Uterus (tissue), 7 donors: ENCODE measurements around a stretch of chr9.

- PRO-cap, 4 experiments: no peak in any of the 4 experiments
- RAMPAGE, long total RNA, 2 experiments: no peak in any of the 2 experiments
- RRBS: no CpG with 5 or more reads among the region's 6 CpGs
These were observed 6.0 kb downstream of the ZCCHC7 start for GRCh38 chr9:37126220-37127025.

- PRO-cap, 4 experiments: no peak in any of the 4 experiments
- RAMPAGE, long total RNA, 2 experiments: no peak in any of the 2 experiments
- RRBS: no CpG with 5 or more reads among the region's 3 CpGs
These were observed 99.2 kb downstream of the ZCCHC7 start for GRCh38 chr9:37219362-37220107.

DNA sequence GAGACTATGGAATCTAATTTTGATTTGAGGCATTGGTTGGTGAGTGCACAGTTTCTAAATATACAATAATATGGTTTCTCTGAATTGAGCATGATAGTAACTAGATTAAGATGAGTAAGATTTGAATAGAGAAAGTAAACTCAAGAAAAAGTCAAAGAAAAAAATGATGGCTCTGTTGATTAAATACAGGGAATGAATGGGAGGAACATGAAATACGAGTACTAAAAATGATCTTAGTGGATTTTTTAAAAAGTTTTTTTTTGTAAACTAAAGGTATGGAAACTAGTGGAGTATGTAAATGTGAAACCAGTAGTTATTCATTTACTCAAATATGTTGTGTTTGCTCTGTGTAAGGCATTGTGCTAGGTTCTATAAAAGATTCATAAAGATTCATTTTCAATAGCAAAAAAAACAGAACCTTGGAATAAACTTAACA, 101.2 kb downstream of the ZCCHC7 start:
- PRO-cap, 4 experiments: no peak in any of the 4 experiments
- RAMPAGE, long total RNA, 2 experiments: no peak in any of the 2 experiments
- RRBS: no CpG with 5 or more reads among the region's 1 CpG

DNA sequence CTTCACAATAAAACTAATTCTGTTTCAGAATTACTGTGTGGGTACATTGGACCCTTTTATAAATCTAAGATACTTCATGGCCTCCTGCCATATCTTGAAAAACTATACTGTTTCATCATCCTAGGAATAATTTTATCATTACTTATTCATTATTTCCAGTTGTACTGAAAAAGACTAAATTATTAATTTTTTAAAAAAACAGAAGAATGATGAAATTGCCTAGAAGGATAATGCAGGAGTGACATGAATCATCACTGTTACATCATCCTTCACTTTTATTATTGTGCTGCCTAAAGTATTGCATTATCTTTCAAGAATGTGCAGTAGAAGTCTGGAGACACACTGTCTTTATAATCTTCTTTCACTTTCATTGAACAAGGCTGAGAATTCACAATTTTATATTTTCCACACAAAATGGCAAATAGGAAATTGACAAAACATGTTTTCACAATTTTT, 131.7 kb upstream of the GRHPR start:
- PRO-cap, 4 experiments: no peak in any of the 4 experiments
- RAMPAGE, long total RNA, 2 experiments: no peak in any of the 2 experiments

- PRO-cap, 4 experiments: no peak in any of the 4 experiments
- RAMPAGE, long total RNA, 2 experiments: no peak in any of the 2 experiments
- RRBS: no CpG with 5 or more reads among the region's 3 CpGs
These were observed 24.3 kb upstream of the FRMPD1 start for GRCh38 chr9:37626477-37626798.

GRCh38 chr9:37780153-37780972, 4.5 kb downstream of the EXOSC3 start:
- PRO-cap, 4 experiments: no peak in any of the 4 experiments
- RAMPAGE, long total RNA, 2 experiments: no peak in any of the 2 experiments
- RRBS: no CpG with 5 or more reads among the region's 7 CpGs

DNA sequence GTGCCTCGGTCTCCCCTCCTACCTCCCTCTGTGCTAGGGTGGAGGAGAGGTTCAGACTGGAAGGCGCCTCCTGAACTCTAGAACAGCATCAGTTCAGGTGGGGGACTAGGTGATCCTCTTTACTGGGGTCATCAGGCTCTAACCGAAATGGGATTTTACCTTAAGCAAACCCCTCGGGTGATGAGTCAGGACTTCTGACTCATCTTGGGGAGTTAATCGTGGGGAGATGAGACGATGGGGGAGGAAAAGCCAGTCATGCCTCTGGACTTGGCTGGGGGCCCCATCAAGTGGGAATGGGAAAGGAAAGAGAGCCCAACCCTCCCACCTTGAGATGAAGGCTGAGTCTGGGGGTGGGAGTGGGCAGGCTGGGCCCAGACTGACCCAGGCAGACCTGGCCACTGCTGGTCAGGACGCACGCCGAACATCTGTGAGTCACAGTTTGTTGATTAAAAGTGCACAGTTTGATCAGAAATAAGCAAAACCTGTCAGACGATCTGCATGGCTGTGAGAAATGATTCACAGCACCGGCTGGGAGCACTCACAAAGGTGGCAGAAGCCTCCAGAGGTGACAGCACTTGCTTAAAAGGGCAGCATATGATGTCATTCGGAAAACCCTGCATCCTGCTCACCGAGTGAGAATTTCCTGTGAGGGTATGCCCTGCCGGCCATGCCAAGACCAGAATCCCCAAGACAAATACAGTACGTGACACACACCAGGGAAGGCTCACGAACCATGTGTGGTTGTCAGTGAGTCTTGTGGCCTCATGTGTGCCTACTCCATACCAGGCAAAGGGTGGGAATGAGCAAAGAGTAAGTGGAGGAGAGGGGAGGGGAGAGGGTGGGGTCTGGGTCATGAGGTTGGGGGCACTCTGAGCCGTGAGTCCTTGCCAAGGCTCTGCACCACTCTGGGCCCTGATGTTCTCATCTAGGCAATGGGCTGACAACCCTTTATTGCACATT, 50.0 kb upstream of the SLC25A51 start:
- PRO-cap, 4 experiments: no peak in any of the 4 experiments
- RAMPAGE, long total RNA, 2 experiments: no peak in any of the 2 experiments
- RRBS: no CpG with 5 or more reads among the region's 17 CpGs

DNA sequence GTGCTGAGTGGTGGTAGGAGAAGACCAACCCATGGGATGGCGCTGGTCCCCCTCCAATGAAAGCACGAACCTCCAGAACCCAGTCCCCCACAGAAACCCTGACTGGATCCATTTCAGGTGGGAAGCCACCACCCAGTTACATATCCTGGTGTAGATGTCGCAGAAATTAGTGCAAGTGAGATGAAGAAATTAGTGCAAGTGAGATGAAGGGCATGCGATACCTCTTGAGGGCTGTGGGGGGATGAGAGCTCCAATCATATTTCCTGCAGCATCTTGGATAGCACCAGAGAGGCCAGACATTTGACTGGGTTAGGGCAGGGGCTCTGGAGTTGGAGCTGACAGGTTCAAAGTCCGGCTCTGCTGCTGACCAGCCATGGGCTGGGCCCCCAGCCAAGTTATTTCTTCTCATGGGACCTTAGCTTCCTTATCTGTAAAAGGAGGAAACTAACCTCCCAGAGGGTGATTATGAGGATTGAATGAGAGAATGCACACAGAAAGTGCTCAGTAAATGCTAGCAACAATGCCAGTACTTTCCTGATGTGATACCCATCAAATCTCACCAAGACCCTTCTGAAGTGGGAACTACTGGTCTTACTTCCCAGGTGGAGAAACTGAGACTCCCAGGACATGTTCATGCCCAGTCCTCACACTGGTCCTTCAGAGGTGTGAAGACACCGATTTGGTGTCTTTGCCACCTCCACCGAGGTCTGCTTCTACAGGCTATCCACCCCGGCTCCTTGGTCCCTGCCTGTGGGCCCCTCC, 65.2 kb upstream of the SLC25A51 start:
- PRO-cap, 4 experiments: peak in 2 of 4 experiments; most common plus-strand start position 462 of the sequence (in 2)
- RAMPAGE, long total RNA, 2 experiments: no peak in any of the 2 experiments
- RRBS: no CpG with 5 or more reads among the region's 8 CpGs

DNA sequence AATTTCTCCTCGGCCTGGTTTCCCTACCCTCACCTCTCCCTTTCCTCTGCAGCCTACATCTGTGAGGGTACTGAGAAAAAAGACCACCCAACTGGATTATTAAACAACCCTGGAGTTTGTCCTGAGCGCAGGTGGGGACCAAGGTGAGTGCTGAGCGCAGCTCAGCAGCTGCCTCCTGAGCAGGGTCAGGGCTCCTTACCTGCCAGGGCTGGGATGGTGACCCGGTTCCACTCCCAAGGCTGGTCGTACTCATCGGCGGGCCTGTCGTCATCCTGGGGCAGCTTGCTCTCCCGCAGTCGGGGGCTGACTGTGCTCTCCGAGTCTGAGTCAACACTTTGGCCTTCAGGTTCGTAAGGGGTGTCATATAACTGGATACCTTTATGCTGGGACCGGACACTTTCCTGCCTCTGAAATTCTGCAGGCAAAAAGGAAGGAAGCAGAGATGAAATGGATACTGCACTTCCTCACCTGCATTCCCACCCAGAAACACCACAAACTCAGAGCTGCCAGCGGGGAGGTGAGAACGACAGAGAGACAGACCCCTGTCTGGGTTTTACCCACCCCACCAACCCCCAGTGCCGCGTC, 70.6 kb upstream of the SLC25A51 start:
- PRO-cap, 4 experiments: no peak in any of the 4 experiments
- RAMPAGE, long total RNA, 2 experiments: no peak in any of the 2 experiments
- RRBS: no CpG with 5 or more reads among the region's 17 CpGs

GRCh38 chr9:37984844-37985553, 81.1 kb upstream of the SLC25A51 start:
- PRO-cap, 4 experiments: no peak in any of the 4 experiments
- RAMPAGE, long total RNA, 2 experiments: no peak in any of the 2 experiments
- RRBS: no CpG with 5 or more reads among the region's 18 CpGs

DNA sequence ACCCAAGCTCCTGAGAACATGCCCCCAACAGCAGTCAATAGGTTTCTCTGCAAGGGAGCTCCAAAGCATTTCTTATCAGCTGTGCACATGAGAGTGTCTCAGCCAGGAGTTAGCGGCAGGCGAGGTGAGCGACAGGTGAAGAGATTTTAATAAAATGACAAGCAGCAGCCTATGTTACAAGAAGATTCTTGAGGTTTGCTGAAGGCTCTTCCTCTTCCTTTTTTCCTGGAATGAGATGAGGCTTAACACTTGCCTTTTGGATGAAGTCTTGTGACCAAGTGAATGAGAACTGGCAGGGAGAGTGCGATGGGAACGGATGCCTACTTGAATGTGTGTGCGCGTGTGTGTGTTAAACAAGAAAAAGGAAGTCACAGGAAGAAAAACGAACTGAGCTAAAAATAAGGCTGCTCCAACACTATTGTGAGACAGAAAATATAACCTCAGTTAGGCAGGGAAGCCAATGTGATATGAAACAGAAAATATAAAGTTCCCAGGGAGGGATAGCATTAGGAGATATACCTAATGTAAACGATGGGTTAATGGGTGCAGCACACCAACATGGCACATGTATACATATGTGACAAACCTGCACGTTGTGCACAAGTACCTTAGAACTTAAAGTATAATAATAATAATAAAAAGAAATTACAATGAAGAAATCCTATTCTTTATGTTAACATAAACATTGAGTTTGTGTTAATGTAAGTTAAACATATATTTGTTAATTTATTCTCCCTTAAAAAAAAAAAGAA, 75.9 kb downstream of the SHB start:
- PRO-cap, 4 experiments: no peak in any of the 4 experiments
- RAMPAGE, long total RNA, 2 experiments: no peak in any of the 2 experiments
- RRBS: no CpG with 5 or more reads among the region's 10 CpGs

- PRO-cap, 4 experiments: peak in 1 of 4 experiments; most common minus-strand start chr9:38024547 (in 1)
- RAMPAGE, long total RNA, 2 experiments: no peak in any of the 2 experiments
- RRBS: no CpG with 5 or more reads among the region's 5 CpGs
These were observed 44.6 kb downstream of the SHB start for GRCh38 chr9:38024267-38024925.

DNA sequence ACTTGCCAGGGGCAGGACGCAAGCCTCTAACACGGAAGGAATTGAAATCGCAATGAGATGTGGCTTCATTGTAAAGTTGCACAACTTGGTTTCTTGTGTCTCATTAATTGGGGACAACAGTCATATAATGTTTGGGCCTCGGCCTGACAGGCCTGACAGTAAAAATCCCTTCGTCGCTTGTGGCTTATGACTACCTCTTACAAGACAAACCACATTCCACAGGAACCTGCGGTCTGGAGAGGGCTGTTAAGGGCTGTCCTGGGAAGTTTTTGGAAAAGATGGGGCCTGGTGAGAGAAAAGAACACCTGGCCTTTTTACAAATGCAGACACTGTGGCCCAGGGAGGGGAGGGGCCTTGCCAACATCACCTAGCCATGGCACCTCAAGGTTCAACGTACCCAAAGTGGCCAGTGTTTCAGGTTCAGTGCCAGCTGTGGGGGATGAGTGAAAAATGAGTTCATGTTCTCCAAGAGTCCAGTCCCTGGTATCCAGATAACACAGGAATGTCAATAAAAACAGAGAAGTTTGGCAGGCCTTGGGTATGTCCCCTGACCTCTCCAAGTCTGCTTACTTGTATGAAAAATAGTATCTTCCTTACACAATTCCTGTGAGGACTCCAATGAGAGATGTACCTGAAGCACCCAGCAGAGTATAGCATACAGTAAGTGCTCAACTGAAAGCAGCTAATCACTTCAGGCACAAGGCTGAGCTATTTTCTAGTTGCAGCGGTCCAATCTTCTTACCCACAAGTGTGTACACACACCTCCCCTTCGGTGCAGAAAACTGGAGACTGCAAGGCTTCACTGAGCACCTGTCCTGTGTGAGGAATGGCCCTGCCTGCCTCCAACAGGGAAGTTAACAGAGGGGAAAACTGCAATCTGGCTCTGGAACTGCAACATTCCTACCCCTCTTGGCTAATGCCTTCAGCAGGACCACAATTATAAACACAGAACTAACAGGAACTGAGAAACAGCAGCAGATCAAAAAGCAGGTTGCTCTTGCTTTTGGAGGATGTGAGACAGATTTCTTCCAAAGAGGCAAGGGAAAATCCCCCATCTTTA, 22.0 kb downstream of the SHB start:
- PRO-cap, 4 experiments: no peak in any of the 4 experiments
- RAMPAGE, long total RNA, 2 experiments: no peak in any of the 2 experiments
- RRBS: no CpG with 5 or more reads among the region's 10 CpGs

DNA sequence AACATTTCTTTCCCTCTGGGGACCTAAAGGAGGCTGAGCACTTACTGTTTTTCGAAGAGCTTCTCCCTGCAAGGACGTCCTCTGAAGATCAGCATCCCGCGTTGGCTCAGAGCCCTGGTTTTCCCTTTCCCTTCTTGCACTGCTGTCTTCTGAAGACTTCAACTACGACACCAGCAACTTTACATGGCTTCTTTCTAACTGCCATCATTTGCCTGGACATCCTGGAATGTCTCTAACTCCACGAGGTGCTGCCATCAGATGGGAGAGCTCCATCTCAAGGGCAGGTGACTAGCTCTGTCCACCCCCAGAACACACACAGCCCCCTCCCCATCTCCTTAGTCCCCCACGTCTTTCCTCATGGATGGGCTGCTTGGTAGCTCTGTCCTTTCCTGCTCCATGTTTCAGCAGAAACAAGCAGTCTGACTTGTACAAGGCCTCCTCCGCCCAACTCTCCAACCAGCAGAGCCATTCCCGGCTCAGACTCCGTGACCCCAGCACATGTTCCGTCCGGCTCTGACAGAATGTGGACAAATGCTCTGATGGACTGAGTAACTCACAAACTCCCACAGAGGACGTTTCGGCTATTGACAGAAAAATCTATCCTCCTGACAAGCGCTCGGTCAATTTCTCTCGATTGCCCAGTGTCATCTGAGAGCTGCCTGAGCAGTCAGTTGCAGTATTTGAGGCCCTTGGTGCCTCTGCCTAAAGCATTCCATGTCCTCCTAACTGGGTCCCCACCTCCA, 17.0 kb downstream of the SHB start:
- PRO-cap, 4 experiments: no peak in any of the 4 experiments
- RAMPAGE, long total RNA, 2 experiments: no peak in any of the 2 experiments
- RRBS: no CpG with 5 or more reads among the region's 17 CpGs

DNA sequence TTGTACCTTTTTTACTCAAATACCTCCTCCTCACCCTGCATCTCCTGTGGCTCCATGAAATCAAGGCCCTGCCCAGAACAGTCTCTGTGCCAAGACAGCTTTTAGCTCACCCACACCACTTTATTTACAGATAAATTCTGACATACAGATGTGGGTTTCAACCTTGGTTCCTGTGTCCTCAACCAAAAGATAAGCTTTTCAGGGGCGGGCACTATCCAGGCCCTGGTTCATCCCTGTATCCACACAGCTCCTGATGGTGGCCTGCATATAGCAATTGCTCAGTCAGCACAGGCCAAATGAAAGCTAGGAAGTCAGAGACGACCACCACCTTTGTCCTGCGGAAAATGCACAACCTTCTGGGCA, 8.3 kb downstream of the SHB start:
- PRO-cap, 4 experiments: no peak in any of the 4 experiments
- RAMPAGE, long total RNA, 2 experiments: no peak in any of the 2 experiments
- RRBS: no CpG with 5 or more reads among the region's 3 CpGs

GRCh38 chr9:38687310-38687997, 32.5 kb downstream of the FAM240B start:
- PRO-cap, 4 experiments: peak in 1 of 4 experiments; most common plus-strand start chr9:38687801 (in 1); most common minus-strand start chr9:38687496 (in 1)
- RAMPAGE, long total RNA, 2 experiments: no peak in any of the 2 experiments
- RRBS: 28% methylated on average over 14 of the region's 26 CpGs

DNA sequence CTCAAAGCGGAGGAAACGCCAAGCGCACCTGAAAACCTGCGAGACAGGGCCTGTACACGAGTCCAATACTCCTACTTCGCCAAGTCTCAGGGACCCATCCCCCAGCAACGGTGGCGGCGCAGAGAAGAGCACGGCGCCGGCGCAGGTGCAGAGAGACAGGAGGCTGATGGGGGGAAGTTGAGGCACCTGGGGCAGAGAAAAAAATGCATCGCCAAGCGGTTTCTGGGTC, 751.8 kb downstream of the SPATA31A1 start:
- PRO-cap, 4 experiments: no peak in any of the 4 experiments
- RAMPAGE, long total RNA, 2 experiments: no peak in any of the 2 experiments
- RRBS: no CpG with 5 or more reads among the region's 15 CpGs

DNA sequence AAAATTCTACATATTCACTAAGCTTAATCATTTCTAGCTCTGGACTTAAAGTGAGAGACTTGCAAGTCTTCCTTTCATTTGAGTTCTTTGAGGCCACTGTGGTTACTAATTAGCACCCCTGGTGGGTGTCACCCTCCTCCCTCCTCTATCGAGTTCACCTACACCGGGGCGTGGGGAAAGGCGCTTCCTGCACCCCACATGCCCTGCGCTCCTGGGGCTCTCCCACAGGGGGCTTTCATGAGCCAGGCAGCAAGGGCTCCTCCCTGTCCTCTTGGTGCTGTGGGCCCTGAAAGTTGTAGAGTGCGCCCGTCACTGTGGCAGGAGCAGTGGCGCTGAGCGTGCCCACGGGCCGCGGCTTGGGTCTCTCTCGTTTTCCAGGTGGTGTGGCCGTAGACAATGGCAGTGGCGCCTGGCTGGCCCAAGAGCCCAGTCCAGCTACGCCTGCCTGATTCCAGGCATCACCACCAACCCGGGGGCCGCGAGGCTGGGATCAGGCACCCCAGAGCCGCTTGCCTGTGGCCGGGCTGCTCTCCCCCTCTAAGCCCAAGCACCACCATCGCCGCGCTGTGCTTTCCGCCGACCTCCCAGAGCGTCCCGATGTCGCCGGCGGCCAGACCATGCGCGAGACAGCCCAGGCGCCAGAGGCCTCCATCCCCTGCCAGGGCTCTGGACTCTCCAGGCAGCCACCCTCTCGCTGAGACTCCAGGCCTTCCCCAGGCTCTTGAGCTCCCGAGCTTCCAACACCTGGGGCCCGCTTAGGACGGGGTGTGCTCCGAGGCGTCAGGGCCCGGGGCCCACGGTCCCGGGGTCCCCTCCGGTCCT, 45.9 kb upstream of the ZNG1F start:
- PRO-cap, 4 experiments: peak in 1 of 4 experiments; most common minus-strand start position 581 of the sequence (in 1)
- RAMPAGE, long total RNA, 2 experiments: no peak in any of the 2 experiments
- RRBS: no CpG with 5 or more reads among the region's 44 CpGs

DNA sequence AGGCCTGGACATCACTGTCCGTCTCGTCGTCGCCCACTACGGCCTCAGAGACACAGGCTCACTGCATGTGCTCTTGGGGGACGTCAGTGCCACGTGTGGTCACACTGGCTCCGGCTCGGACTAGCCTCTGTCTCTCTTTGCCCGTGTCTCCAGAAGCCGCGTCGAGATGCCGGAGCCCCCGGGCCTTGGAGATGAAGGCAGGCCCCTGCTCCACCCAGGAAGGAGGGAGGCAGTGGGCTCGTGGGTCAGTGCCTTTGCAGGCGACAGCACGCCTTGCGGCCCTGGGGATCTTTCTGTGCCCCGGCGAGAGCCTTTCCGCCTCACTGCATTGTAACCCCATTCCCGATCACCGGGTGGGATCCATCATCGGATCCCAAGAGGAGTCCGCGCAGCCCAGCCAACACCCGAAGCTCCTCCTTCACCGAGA, 169.1 kb upstream of the ZNG1F start:
- PRO-cap, 4 experiments: peak in 3 of 4 experiments; most common plus-strand start position 152 of the sequence (in 3)
- RAMPAGE, long total RNA, 2 experiments: no peak in any of the 2 experiments
- RRBS: no CpG with 5 or more reads among the region's 29 CpGs

GRCh38 chr9:41358661-41358984, 169.5 kb upstream of the ZNG1F start:
- PRO-cap, 4 experiments: peak in 4 of 4 experiments; most common plus-strand start chr9:41358895 (in 3); most common minus-strand start chr9:41358778 (in 2)
- RAMPAGE, long total RNA, 2 experiments: start-site peak on the plus strand in 1 of 2 experiments, at chr9:41358858-41358916 at its widest, 50 reads per replicate
- RRBS: no CpG with 5 or more reads among the region's 35 CpGs